ENCODE results near the genes ATRN, ADAM33 and AP5S1.

GRCh38 chr20:3276900-3278234 is 38.4 kb upstream of the SLC4A11 start:
- PRO-cap: no peak

GRCh38 chr20:3420162-3420858 is 12.8 kb upstream of the DNAAF9 start:
- PRO-cap: no peak

- PRO-cap: bidirectional peak, plus-strand start at chr20:3471039, minus-strand start at chr20:3470913
These were observed at the start of gene ATRN for GRCh38 chr20:3470317-3471801. ATRN (plus strand) TSS chr20:3471018.

DNA sequence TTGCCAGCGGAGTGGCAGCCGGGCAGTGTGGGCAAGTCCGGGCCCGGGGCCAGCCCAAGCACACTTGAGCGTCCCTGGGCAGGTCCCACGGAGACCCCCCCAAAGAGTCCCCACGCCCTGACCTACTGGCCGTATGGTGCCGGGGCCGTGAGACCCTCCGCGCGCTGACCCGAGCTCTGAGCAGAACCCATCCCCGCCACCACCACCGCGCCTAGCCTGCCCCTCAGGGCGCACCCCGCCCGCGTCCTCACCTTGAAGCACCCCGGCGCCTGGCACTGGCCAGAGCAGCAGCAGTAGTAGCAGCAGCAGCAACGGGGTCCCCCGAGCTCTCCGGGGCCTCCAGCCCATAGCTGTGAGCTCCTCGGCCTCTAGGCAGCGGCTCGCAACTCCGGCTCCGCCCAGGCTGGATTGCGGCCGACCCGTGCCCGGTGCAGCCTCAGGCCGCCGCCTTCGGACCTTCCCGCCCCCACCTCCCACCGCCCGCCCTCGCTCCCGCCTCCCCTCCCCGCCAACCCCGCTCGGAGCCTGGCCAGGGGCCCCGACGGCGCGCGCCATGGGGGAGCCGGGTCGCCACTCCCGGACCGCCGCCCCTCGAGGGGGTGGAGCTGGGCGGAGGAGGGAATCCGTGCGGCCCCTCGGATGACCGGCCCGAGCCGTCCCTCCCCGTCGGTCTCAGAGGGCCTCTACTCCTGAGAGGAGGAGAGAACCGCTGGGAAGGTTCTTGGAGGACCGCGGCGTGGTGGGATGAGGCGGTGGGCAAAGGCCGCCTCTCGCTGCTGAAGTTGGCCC is at the start of gene ADAM33:
ADAM33 (minus strand) TSS at position 354 of the 789 bp plus-strand sequence.
- PRO-cap: no peak

DNA sequence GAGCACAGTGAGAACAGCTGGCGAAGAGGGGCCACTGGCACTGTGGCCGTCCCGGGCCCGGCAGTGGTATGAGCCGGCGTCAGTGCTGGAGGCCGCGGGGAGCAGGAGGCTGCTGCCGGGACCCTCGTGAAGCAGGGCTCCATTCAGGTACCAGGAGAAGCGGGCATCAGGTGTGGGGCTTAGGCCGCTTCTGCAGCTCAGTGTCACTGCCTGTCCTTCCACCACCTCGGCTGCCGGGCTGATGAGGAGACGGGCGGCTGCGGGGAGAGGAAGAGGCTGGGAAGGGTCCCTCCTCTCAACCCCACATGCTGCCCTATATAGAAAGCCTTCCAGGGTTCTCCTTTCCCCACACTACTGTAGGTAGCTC is 13.2 kb downstream of the SIGLEC1 start:
- PRO-cap: no peak

DNA sequence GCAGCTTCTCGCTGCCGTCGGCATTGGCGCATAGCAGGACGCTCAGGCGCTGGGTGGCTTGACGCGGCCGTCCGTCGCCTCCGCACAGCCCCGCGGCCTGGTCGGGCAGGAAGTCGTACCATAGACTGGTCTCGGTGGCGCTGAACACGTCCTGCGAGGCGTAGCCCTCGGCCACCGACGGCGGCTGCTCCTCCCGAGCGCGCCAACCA is 870 bp downstream of the CENPB start:
- PRO-cap: no peak

GRCh38 chr20:3802765-3803762 is 7.0 kb downstream of the CDC25B start:
- PRO-cap: no peak

- PRO-cap: bidirectional peak, plus-strand start at chr20:3820556, minus-strand start at chr20:3820174; bidirectional peak, plus-strand start at chr20:3820849, minus-strand start at chr20:3820704
These were observed at the start of gene AP5S1 for GRCh38 chr20:3820089-3821183. AP5S1 (plus strand) TSS chr20:3820547.

DNA sequence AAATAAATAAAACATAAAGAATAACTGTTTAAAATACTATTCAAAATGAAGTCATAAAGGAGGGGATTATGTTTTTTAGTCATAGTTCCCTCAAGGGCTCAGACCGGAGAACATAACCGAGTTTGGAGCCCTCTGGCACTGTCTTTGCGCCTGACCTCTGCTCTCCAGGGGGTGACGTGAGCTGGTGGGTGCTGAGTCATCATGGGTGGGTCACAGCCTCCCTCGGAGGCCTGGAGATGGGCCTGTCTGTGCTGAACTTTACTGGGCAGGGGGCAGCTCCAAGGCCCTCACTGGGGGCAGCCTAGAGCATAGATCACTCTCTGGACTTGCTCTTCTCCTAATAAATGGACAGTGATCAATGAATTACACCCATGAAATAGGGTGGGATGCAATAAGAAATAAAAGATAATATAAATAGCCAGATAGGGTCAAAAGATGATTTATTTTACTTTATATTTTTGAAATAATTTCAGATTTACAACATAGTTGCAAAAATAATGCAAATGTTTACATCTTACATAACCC is 3.1 kb upstream of the MAVS start:
- PRO-cap: no peak

DNA sequence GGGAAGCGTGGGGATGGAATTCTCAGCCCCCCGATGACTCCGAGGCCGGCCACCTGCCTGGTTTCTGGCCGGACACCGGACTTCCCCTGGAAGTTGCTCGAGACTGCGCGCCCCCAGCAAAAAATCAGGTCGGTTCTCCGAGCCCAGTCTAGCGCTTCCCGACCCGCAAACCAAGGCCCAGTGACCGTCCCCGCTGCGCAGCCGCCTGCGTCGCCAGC is 177 bp upstream of the MAVS start:
- PRO-cap: bidirectional peak, plus-strand start outside the sequence, minus-strand start at position 182 of the sequence

GRCh38 chr20:3970039-3970518 is 45.3 kb downstream of the RNF24 start:
- PRO-cap: no peak

GRCh38 chr20:4108607-4109283 is 39.9 kb upstream of the SMOX start:
- PRO-cap: no peak

GRCh38 chr20:4134583-4135423 is 13.8 kb upstream of the SMOX start:
- PRO-cap: no peak

DNA sequence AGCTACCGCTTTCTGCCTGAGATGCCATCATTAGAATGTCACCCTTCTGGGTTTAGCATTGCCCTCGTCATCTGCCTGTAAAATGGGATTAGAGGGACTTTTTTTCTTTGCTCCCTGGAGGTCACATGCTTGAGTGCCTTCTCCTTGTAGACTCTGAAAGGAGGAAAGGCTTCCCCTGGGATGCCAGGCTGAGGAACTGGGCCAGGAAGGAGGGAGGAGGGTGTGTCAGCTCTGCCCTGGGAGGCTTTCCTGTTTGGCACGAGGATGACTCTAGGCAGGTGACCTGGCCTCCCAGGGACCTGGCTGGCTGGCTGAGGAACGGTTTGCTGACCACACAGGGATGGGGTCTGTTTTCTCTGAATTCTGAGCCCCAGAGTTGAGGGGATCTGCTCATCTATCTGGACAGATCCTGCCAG is 4.6 kb downstream of the SMOX start:
- PRO-cap: no peak

- PRO-cap: no peak
These were observed 6.3 kb downstream of the SMOX start for GRCh38 chr20:4154875-4155429.

GRCh38 chr20:4160548-4161502 is 12.2 kb downstream of the SMOX start:
- PRO-cap: no peak

- PRO-cap: no peak
These were observed 34.5 kb downstream of the SMOX start for GRCh38 chr20:4183265-4183481.

GRCh38 chr20:4512782-4513414 is 173.4 kb upstream of the PRNP start:
- PRO-cap: no peak

DNA sequence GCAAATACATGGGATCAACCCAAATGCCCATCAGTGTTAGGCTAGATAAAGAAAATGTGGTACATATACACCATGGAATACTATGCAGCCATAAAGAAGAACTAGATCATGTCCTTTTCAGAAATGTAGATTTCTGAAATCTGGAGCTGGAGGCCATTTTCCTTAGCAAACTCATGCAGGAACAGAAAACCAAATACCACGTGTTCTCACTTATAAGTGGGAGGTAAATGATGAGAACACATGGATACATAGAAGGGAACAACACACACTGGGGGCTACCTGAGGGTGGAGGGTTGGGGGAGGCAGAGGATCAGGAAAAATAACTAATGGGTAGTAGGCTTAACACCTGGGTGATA is 153.5 kb upstream of the PRNP start:
- PRO-cap: no peak

DNA sequence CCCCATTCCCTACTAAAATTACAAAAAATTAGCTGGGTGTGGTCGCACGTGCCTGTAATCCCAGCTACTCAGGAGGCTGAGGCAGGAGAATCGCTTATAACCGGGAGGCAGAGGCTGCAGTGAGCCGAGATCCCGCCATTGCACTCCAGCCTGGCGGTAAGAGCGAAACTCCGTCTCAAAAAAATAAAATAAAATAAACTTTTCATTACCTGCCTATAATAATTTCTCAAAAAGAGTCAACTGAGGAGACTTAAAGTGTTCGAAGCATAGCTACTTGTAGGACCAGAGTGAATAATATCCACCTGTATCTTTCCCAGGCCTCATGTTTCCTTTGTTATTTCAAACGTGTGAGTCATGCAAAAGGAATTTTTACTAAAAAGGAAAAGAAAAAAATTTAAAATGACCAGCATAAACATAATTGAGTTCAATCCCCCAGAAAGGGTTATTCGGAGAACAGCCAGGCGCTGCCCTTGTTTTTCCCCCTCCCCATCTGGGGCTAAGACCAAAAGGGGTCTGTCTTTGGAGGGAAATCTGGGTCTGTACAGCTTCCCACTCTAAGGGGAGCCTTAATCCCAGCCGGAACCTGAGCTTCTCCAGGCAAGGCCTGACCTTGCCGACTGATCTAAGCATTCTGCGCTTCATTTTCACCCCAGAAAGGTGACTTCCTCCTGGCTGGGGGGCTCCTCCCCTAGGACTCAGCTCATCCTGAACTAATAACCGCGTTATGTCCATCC is 17.5 kb downstream of the PRNP start:
- PRO-cap: no peak